Parietal lobe (tissue), 2 donors: ENCODE data around the genes SLC6A12, B4GALNT3 and NINJ2.

DNA sequence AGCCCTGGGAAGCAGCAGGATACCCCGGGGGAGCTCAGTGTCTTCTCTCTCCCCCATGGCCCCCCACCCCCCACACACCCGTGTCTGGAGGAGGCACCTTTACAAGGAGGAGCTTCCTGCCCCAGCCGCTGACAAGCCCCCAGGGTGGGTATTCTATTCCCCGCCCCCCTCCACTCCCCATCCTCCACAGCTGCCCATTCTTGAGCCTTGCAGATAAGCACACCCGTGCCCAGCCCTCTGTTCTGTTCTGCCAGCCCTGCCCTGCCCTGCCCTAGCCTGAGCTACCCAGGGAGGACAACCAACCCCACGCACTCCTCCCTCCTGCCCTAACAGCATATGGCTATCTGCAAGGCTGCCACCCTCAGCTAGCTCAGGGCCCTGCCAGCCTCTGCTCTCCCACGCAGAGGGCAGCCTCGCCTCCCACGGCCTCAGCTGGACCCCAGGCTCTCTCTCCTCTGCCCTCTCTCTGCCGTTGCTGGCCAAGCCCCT lies 41.7 kb downstream of the SLC6A12 start:
- RAMPAGE, long total RNA = no peak

GRCh38 chr12:174686-175063 lies 39.3 kb downstream of the SLC6A12 start:
- RAMPAGE, long total RNA = no peak

GRCh38 chr12:213937-214494 lies at the start of gene SLC6A12:
Gene SLC6A12, minus strand, starts transcription at chr12:214157.
- RAMPAGE, long total RNA = no peak

DNA sequence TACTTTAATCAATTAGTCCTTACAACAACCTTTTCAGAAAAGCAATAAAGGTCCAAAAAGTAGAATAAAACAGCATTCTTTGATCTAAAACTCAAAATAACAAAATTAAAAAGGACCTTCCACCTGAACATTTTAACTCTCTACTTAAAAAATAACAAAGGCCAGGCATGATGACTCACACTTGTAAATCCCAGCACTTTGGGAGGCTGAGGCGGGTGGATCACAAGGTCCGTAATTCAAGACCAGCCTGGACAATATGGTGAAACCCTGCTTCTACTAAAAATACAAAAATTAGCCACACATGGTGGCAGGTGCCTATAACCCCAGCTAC lies 30.6 kb downstream of the KDM5A start:
- RAMPAGE, long total RNA = no peak

- RAMPAGE, long total RNA = no peak
Measured at GRCh38 chr12:459744-460628, at the start of gene B4GALNT3. Gene B4GALNT3, plus strand, starts transcription at chr12:459939.

GRCh38 chr12:468324-469034 lies 8.7 kb downstream of the B4GALNT3 start:
- RAMPAGE, long total RNA = no peak

DNA sequence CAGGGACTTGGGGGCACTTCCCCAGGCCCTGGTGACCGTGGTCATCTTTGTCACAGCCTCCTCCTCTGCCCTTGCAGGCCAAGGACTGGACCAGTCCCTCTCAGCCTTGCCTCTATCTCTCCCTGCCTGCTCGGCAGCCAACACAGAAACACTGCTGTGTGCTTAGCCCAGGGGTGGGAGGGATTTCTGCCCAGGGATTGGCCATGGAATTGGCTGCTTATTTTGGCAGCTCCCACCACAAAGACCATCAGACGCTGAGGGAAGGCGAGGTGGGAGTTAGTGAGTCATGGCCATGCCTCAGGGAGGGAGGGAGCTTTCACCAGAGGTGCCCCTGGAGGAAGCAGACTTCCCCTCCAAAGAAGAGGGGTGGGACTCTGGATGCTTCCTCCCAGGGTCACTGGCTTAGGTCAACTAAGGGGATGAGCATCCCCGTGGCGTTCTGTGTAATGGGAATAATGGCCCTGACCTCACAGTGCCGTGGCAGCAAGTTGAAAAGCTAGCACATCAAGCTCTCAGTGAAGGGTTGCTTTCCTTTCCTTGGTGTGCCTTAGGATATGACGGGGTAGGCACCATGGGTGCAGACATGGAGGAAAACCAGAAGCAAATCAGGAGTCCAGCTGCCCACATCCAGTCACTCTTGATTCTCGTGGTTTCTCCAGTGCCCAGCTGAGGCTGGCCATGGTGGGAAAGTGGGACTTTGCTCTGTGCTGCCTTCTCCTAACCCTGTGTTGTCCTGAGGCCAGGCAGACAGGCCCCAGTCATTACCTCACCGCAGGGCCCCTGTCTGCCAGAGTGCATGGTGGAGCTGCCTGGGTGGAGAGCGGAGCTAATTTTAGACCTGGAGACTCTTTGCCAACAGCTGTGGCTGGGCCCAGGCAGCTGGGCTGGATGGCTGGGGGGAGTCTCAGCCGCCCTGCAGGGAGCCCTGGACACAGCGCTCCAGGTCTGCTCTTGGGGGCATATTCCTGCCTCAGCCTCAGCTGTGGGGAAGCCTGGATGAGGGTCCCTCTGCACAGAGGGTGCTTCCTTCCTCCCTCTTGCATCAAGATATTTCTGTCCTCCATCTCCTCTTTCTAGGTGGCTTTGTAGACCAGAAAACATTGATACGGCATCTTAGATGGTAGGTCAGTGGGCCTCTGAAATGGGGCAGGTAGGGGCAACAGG lies 21.5 kb downstream of the B4GALNT3 start:
- RAMPAGE, long total RNA = no peak

- RAMPAGE, long total RNA = no peak
Measured at GRCh38 chr12:552947-554164, 93.6 kb downstream of the B4GALNT3 start.

DNA sequence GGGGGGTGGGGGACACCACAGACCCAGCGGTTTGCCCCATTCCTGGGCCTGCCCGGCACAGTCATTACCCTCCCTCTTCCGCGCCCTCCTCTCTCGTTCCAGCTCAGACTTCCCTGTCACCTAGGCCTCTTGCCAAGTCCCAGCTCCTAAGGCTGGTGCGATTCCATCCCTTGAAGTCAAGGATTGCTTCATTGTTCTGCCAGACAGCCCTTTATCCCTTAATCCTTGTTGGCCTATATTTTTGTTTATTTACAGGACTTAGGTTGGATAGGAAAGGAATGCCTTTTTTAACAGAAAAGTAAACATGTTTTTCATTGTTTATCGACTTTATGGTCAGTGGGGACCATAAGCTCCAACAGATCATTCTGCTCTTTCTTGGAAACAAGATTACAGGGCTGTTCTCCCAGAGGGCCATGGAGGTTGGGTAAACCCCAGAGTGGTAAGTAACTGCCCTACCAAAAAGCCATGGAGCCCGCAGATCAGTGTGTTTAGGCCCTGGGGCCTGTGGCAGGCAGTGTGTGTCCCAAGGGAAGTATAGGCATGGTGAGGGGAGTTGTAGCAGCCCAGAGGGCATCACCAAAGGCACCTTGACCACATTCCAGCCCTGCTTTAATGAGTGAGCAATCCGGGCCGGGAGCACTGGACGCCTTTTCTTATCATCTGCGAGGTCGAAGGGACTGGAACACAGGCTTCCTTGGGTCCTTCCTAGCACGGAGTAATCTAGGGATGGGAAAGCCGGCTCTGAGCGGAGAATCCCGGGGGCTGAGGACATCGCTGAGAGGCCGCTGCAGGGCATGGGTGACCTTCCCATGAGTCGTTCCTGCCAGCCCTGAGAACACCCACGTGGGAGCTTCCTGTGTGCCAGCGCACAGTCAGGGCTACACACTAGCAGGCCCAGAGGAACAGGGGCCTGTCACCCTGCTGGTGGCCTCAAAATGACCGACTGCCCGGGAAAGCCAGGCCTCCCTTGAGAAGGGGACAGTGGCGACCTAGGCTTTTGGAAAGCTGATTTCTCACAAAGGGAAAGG lies 91.5 kb downstream of the NINJ2 start:
- RAMPAGE, long total RNA = no peak

DNA sequence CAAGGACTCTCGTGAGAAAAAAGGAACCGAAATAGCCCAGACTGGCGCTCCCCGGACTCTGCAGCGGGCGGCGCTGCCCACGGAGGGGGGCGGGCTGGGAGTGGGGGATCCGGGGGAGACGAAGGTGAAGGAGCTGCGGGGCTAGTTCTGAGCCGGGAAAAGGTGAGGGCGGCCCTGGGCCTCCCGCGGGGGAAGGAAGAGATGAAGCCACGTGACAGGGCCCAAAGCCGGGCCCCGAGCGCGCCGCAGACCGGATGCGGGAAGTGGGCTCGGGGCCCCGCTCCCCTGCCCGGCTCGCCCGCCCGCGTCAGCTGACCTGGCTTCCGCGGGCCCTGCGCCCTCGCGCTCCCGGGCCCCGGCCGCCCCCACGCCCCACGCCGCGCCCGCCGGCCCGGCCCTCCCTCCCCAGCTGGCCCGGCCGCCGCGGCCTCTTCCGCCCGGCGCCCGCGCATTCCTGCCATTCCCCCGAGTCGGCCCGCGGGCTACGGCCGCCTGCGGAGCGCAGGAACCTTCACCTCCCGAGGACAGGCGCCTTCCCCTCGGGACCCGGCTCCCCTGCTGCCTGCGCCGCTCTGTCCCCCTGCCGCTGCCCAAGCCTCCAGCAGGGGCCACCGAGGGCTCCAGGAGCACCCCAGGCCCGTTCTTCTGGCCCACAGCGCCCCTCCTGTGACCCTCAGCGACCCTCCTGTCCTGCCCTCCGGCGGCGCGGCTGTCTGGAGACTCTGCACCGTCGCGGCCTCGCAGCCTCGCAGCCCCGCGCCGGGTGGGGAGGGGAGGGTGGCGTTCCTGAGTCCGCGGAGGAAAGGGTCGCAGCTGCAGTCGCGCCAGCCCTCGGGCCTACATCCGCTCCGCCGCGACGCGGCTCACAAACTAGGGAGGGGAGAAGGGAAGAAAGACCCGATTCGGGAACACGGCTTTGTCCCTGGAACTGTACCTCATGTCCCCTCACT lies 20.4 kb downstream of the NINJ2 start:
- RAMPAGE, long total RNA = no peak

DNA sequence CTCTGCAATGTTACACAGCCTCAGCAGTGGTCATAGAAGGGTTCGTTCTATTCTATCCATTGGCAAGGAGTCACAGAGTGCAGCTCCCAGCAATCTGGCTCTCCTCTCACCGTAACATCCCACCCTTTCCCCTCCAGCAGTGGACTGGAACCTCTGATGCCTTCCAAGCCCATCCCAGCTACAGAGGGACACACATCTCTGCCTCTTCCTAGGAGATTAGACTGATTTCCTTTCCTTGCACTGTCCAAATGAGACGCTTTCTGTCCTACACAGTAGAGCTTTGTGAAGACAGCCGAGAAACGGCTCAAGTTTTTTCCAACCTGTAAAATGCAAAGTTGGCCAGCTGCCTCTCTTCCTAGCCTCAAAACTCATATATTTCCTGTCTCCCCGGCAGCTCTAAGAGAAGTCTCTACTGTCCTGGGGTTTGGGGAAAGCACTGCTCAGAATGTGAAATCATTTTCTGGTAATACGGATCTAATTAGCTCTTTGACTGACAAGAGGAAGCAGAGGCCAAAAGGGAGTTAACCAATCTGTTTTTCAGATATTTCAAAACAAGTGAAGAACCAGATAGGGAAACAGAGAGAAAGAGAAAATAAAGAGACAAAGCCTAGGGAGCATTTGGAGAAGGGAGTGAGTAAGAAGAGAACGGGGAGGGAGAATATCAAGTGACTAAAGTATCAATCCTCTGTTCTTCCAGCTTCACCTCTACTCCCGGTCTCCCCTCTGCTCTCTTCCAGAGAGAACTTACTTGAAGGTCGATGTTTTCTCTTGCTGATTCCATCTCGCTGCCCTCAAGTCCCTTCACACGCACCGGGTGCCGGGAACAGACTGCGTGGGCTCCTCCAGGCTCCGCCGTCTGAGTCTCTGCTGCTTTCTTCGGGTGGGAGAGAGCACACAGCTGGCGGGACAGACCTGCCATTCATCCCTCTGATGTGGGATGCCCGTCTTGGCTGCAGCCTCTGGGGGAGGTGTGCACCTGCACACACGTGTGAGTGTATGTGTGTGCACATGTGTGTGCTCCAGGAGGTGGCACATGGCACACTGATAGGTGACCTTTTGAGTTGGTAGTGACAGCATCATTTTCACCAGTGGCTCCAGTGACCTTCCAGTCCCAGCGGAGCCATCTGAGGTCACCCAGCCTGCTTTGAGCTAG lies at the start of gene NINJ2:
Gene NINJ2, minus strand, starts transcription at position 866 of the 1,153 bp plus-strand sequence.
- RAMPAGE, long total RNA = no peak

DNA sequence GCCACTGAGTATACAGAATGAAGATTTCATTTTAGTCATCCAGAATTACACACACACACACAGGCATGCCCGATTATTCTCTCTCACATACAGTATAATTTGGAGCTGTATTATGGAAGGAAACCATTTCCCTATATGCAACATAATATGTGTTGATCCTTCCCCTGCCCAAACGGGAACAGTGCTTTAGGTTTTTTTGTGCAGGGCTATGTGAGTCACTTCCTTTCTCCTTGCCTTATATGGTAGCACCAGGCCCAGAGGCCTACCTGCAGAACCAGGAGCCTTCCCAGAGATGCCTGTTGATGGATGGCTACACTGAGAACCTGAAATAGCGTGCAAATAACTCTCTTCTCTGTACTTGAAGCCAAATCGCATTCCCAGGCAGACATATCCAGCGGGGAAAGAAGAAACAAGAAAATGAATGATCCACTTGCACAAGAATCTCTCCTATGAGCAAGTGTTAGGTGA lies 28.0 kb upstream of the WNK1 start:
- RAMPAGE, long total RNA = no peak

GRCh38 chr12:750860-751499 lies 1.4 kb upstream of the WNK1 start:
- RAMPAGE, long total RNA = no peak

GRCh38 chr12:753314-753794 lies 975 bp downstream of the WNK1 start:
- RAMPAGE, long total RNA = no peak

DNA sequence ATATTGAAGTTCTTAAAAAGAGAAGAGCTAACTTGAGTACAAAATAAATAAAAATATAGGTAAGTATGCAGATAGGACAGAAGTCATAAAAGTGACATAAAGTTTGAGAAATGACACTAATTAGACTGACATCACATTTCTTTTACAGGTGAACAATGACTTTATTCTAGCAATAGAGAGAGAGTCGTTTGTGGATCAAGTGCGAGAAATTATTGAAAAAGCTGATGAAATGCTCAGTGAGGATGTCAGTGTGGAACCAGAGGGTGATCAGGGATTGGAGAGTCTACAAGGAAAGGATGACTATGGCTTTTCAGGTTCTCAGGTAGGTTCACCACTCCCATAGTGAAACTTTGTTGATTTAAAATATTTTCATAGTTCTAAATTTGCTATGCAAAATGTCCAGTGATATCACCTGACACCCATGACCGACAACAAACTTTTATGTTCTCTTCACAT lies 66.2 kb downstream of the RAD52 start:
- RAMPAGE, long total RNA = no peak

DNA sequence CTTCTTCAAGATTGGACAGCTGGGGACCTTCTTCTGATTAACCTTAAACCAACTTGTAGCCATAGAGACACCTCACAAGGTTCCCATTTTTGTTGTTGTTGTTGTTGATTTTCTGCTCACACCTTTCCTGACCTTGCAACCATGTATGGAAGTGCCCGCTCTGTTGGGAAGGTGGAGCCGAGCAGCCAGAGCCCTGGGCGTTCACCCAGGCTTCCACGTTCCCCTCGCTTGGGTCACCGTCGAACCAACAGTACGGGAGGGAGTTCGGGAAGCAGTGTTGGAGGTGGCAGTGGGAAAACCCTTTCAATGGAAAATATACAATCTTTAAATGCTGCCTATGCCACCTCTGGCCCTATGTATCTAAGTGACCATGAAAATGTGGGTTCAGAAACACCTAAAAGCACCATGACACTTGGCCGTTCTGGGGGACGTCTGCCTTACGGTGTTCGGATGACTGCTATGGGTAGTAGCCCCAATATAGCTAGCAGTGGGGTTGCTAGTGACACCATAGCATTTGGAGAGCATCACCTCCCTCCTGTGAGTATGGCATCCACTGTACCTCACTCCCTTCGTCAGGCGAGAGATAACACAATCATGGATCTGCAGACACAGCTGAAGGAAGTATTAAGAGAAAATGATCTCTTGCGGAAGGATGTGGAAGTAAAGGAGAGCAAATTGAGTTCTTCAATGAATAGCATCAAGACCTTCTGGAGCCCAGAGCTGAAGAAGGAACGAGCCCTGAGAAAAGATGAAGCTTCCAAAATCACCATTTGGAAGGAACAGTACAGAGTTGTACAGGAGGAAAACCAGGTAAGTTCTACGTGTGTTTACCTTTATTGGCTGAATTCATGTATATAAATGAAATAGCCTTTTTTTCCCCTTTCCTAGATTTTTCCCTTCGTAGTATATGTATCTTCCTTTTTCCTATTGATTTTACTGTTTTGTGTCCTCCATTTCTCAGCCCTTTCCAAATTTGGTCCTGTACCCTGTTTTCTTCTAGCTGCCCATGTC lies 37.0 kb downstream of the ERC1 start:
- RAMPAGE, long total RNA = no peak

DNA sequence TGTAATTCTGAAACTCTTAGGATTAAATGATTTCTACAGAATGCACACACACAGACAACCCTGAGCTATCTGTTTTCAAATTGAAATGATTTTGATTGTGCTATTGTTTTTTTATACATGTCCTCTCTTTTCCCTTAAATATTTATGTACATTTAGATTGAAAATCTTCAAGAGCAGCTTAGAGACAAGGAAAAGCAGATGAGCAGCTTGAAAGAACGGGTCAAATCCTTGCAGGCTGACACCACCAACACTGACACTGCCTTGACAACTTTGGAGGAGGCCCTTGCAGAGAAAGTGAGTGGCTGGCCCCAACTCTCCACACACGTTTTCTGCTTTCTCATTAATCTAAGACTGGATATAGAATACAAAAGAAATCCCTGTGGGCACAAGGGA lies 189.4 kb downstream of the ERC1 start:
- RAMPAGE, long total RNA = no peak

DNA sequence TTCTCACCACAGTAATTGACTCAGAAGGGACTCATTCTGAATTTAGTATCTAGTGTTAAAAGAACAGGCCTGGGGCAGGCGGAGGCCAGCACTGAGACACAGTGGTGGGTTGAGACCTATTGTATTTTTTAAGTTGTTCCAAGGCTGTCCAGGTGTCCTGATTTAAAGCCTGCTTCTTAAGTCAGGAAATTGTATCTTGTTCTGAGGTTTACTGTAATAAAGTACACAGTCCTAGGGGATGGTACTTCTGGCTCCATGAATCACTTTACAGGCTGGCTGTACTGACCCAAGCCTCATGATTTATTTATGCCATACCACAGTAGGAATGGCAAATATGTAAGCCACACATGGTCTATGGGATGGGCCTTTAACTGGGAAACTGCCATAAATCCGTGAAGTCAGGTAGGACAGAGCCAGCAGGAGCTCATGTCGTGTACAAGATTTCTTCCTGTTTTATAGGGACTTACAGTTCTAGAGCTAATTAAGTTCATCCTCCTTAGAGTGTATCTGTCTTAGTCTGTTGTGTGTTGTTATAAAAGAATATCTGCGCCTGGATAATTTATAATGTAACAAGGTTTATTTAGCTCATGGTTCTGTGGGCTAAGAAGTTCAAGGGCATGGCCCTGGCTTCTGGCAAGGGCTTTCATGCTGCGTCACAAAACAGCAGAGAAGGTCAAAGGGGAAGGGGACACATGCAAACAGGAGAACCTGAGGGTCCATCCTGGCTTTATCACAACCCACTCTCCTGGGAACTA lies 244.0 kb downstream of the FBXL14 start:
- RAMPAGE, long total RNA = no peak

DNA sequence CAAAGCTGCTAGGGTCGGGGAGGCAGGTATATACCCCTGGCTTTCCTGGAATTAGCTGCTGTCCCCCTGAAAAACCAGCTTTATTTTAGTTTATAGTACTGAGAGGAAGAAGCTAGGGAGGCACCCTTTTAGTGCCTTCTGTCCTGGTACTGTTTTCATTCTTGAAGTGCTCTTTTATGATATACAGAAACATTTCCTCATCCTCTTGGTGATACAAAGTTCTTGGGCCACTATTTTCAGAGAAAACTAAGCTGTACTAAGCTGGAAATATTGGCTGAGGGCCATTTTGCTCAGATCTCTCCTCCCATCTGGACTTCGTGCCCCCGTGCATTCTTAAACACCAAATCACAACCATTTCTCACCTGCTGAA lies 159.0 kb downstream of the FBXL14 start:
- RAMPAGE, long total RNA = no peak

DNA sequence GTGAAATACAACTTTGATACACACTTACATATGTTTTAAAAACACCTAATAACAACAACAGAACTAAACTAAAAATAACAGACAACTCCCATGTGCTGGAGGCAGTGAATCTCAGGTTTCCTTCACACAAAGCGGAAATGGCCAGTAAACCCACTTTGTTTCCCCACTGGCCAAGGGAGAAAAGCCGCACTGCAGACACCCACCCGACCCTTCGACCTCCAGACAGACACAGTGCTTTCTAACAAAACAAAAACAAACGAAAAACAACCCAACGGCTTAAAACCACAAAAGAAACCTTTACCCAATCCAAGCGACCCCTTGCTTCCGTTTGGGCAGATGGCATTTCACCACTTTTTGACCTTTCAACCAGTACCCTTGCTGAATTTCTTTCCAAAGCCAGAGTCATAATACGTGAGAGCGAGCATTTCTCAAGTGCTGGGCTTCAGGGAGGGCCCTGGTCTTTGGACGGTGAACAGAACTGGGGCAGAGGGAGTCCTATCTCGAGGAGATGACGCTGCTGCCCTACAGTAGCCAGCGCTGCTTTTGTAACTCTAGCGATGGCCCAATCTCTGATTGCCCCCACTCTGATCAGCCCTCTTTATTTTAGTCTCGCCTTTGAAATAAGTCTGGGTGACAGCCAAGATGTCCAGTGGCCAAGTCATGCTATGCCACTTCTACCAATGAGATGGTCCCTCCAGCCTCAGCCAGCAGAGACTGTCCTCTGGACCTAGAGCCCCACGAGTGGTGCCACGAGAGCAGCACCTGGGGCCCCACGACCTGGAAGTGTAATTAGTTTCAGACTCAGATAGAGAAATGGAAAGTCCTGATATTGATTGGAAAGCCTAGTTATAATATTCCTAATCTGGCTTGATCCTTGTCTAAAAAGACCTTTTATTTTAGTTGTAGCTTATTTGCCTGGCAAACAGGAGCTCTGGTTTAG lies 21.9 kb upstream of the ADIPOR2 start:
- RAMPAGE, long total RNA = no peak